ENCODE measurements around a stretch of chr5.

DNA sequence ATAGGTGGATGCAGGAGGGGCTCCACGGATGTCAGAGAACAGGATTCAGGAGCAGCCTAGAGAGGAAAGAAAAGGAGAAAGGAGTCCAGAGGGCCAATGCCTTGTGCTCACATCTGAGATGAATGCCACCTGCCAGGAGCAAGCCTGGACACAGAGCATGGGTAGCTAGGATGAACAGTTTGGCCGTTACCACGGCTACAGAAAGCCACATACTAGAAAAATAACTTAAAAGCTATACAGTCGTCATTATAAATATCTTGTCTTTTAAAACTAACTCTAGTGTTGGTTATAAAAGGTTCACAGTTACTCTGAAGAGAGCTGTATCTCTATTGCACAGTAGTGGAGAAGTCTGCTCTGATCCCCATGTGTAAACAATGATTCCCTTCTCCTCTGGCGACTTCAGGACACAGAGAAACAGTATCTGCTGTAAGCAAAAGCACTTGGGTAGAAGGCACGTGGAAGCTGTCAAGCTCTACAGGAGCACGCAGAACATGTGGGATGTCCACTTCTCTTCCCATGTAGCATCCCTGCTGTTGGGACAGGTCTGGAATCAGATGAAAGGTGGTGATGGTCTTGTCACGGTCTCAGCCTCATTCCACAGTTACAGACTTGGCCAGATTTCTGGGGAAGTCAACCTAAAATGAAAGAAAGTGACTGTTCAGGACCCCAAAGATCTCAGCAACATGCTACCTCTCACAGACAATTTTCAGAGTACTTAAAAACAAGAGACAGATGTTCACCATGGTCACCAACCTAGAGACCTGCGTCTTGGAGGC lies 9.3 kb upstream of the MAPK9 start:
- PRO-cap: no peak

- PRO-cap: no peak
These were observed 4.5 kb upstream of the MGAT1 start for GRCh38 chr5:180807159-180807478.

DNA sequence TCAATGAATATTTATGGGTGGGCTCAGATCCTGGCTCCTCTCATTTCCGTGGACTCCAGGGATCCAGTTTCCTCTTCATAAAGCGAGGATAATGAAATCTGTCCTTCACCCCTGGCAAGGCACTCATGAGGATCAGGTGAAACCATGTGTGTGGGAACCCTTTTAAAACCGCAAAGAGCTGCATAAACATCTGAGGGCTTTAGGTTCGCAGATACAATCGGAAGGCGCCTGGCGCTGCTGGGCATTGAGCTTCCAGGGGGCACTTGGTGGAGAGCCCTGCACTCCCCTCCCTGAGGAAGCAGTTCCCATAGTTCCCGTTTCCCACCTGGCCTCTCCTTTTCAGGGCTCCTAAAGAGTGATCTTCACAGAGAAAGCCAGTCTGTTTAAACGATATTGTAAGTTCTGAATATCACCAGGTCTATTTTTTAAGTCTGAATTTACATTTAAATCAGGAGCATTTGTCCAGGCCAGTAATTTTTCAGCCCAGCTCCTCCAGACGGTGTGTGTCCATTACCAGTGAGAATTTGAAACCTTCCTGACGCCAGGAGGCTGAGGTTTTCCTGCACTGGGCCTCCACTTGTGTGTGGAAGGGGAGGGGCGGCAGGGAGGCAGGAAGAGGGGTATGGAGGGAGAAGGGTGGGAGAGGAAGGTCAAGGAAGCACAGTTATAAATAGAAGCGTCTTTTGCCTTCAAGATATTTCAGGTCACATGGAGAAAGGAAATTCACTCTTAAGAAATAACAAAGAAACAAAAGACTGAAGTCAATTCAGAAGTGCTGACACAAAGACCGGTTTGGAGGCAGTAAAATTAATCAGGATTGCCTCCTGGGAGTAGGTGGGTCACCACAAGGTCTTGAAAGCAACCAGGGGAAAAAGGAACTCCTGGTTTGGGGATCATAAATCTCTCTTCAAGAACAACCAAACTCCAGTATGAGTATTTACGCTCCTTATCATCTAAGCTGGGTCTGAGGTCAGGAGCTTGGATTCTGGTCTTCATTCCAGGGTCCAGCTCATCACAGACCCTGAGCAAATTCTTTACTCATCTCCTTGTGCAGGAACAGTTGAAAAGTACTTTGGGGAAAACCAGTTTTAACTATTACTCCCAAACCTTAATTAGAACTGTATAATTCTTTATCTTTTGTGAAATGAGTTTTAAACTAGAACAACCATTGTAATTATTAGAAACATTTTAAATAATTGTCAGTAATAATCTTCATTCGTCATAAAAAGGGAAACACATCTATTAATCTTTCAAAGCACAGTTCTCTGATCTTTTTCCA lies 14.3 kb upstream of the MGAT1 start:
- PRO-cap: bidirectional peak, plus-strand start at position 807 of the sequence, minus-strand start at position 526 of the sequence

GRCh38 chr5:181188775-181189542 lies 16.0 kb downstream of the TRIM7 start:
- PRO-cap: unidirectional peak, minus-strand start at chr5:181188929

GRCh38 chr5:181190738-181191047 lies 14.3 kb downstream of the TRIM7 start:
- PRO-cap: bidirectional peak, plus-strand start at chr5:181191205, minus-strand start at chr5:181190951

- PRO-cap: no peak
These were observed 6.3 kb upstream of the TRIM52 start for GRCh38 chr5:181267200-181267774.

Data from jejunum (tissue), 1 donor.